BJ (cell line): ENCODE results near the genes PRAMEF7, PRAMEF8, PRAMEF33, PRAMEF20 and PRDM2.

DNA sequence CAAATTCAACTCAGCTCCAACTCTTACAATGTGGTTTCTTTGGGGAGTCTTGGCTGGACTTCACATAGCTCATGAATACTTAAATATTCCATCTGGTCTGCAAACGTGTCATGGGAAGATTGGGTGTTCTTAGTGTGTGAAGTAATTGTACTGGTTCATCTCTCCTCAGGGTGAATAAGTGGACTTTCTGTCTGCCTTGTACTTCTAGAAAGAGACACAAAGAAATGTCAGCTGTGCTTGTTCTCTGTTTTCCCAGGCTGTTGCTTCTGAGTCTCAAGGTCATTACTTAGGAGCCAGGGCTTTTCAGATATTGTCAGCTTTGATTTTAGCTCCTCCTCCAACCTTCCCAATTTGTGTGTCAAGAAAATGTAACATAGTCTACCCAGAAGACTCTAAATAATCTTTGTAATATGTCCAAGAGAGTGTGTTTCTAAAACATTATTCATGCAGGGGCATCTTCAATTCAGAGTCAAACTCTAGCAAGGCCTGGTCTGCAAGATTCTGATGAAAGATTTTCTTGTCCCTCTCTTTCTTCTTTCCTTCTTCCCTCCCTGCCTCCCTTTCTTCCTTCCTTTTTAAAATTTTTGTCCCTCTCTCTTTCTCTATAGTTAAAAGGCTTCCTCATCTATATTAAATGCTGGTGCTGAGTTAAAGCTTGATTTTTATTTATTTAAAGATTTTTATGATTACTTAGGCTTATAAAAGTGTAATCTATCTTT is 106.8 kb downstream of the VPS13D start:
- CAGE, long polyA plus RNA: no peak
- RRBS: no CpG with 5 or more reads among the region's 1 CpG

GRCh38 chr1:12345314-12345852 is 115.6 kb downstream of the VPS13D start:
- CAGE, long polyA plus RNA: no peak
- RRBS: no CpG with 5 or more reads among the region's 5 CpGs

DNA sequence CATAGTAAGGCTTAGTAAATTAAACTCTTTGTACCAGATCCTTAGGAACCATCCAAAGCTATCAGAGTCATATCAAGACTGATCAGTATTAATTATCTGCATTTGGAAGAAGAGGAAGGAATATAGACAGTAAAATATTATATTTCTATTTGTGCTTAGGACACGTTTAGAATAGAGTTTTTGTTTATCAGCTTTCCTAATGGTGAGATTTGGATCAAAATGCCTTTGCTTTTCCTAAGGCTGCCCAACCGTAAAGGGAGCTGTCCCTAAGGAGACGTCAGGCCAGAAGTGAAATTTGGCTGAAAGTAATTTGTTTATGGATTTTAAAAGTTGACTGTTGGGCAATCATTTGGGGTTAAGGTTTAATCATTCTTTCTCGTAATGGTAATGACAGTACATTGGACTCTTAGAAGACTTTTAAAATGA is 160.5 kb downstream of the DHRS3 start:
- CAGE, long polyA plus RNA: no peak
- RRBS: no CpG with 5 or more reads among the region's 4 CpGs

GRCh38 chr1:12518886-12519562 is 99.0 kb downstream of the DHRS3 start:
- CAGE, long polyA plus RNA: no peak
- RRBS: no CpG with 5 or more reads among the region's 17 CpGs

DNA sequence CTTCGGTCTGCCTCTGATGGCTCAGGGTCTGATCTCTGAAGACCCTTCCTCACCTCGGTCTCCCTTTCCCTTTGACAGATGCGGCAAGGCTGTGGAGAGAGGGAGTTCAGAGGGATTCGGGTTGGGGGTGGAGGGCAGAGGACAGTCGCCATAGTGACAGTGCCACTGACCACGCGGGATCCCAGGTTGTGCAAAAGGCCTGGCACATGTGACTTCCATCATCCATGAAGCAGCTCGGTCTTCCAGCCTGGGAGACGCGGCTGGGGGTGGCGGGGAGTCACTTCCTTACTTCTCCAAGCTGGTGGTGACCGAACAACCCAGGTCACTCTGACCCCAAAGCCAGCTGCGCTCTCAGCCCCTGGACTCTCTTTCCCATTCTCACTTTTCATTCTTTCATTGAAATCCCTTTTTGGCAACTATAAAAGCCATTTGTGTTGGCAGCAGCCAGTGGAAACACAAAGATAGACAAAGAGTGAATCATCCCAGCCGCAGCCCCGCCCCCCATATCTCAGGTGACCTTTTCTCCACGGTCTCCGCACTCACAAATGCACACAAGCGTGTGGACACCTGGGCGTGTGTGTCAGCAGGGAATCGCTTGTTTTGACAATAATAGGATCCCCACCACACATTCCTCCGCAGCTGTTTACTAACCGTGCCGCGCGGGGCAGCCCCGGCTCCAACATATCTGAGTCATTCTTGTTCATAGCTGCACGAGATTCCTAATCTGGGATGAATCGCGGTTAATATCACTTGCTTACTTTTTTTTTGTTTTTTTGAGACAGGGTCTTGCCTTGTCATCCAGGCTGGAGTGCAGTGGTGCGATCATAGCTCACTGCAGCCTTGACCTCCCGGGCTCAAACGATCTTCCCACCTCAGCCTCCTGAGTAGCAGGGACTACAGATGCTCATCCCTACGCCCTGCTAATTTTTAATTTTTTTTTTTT is 68.3 kb downstream of the DHRS3 start:
- CAGE, long polyA plus RNA: no peak
- RRBS: no CpG with 5 or more reads among the region's 33 CpGs

GRCh38 chr1:12578496-12579232 is 39.3 kb downstream of the DHRS3 start:
- CAGE, long polyA plus RNA: no peak
- RRBS: 95% methylated on average over 4 of the region's 22 CpGs

GRCh38 chr1:12608367-12608986 is 9.5 kb downstream of the DHRS3 start:
- CAGE, long polyA plus RNA: no peak
- RRBS: no CpG with 5 or more reads among the region's 4 CpGs

- CAGE, long polyA plus RNA: no peak
- RRBS: no CpG with 5 or more reads among the region's 9 CpGs
These were observed 13.7 kb downstream of the AADACL4 start for GRCh38 chr1:12657432-12658072.

- CAGE, long polyA plus RNA: no peak
- RRBS: no CpG with 5 or more reads among the region's 1 CpG
These were observed at the start of gene PRAMEF7 for GRCh38 chr1:12916370-12916707. Gene PRAMEF7, plus strand, starts transcription at chr1:12916610.

DNA sequence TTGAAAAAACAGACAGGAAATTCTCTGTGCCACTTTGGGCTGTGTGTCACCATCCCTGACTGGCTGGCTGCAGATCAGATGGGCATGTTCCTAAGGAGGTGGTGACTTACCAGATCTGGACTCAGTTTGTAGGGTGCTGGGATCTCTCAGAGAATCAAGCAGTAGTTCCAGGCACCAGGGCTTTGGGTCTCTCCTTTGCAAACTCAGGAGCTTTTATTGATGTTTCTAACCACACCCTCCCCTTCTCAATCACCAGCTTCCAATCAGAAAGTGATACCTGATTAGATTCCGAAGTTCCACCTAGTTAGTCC is at the start of gene PRAMEF8:
Gene PRAMEF8, minus strand, starts transcription at position 151 of the 311 bp plus-strand sequence.
- CAGE, long polyA plus RNA: no peak
- RRBS: no CpG with 5 or more reads among the region's 1 CpG

- CAGE, long polyA plus RNA: no peak
- RRBS: no CpG with 5 or more reads among the region's 1 CpG
These were observed at the start of gene PRAMEF33 for GRCh38 chr1:13303303-13303733. Gene PRAMEF33, plus strand, starts transcription at chr1:13303539.

DNA sequence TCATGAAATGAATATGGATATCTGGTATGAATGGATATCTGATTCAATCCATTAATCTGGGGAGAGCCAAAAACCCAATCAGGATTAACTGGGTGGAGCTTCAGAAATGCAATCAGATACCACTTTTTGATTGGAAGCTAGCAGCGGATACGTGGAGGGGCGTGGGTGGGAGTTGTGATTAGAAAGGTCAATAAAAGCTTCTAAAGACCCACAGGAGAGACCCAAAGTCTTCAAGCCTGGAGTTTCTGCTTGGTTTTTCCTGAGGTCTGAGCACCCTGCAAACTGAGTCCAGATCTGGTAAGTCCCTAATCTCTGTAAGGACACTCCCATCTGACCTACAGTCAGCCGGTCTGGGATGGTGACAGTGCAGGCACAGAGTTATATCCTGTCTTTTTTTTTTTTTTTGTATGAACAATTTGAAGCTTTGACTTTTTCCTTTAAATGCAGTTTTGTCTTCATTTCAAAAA is at the start of gene PRAMEF20:
Gene PRAMEF20, plus strand, starts transcription at position 220 of the 467 bp plus-strand sequence.
- CAGE, long polyA plus RNA: no peak
- RRBS: no CpG with 5 or more reads among the region's 4 CpGs

GRCh38 chr1:13505018-13505409 is 8.8 kb downstream of the LRRC38 start:
- CAGE, long polyA plus RNA: no peak
- RRBS: 29% methylated on average over 2 of the region's 8 CpGs

DNA sequence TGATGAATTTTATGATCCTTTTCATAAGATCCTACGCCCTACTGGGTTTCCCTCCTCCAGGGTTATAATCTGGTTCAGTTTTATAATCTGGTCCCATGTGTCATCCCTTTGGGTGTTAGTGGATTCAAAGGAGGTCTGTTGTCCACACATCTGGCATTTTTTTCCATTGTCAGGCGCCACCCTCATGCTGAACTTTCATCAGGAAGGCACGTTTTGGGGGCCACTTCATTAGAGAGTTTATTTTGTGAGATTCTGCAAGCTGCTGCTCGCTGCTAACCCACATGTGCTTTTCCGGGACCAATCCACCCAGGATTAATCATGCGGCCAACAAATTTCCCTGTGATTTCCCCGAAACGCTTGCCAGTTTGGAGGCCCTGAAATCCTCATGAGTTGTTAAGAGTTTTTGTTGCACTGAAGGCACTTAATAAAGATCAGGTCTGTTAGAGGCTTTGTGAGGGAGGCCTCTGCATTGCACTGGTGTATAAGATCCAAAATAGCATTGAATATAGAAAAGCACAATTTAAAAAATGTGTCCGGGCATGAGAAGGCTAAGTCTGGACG is 2.3 kb downstream of the PDPN start:
- CAGE, long polyA plus RNA: no peak
- RRBS: no CpG with 5 or more reads among the region's 10 CpGs

GRCh38 chr1:13699878-13700755 is at the start of gene PRDM2:
Gene PRDM2, plus strand, starts transcription at chr1:13700188.
- CAGE, long polyA plus RNA: no peak
- RRBS: 2% methylated on average over 57 of the region's 115 CpGs

- CAGE, long polyA plus RNA: no peak
- RRBS: no CpG with 5 or more reads among the region's 6 CpGs
These were observed 2.8 kb downstream of the PRDM2 start for GRCh38 chr1:13702714-13703237.

DNA sequence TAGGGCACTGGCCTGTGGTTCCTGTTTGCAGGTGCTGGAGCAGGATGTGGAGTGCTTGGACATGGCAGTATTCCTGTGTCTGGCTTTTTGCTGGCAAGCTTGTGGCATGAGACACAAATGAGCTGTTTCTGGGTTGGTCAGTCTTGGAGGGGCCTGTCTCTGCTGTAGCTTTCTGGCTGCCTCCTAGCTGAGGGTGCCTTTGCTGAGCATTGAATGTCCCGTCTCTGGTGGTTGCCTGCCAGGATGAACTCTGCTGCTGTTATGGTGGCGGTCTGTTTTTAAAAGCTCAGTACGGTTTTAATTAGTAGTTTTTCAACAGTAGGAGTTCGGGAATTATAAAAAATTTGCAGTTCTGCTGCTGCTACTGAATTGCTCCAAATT is 54.8 kb downstream of the PRDM2 start:
- CAGE, long polyA plus RNA: no peak
- RRBS: no CpG with 5 or more reads among the region's 4 CpGs

DNA sequence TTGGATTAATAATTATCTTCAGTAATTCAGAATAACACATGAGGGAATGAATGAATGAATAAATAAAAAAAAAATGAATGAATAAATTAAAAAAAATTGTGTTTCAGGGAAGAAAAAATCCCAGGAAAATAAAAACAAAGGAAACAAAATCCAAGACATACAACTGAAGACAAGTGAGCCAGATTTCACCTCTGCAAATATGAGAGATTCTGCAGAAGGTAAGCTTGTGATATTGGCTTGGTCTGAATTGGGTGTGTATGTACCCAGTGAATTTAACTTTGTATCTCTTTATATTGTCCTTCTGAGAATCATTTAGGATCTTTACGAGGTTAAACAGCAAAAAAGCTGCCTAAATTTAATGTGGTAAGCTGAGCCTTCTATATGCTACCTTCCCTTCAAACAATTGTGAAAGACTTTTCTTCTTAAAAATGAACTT is 73.0 kb downstream of the PRDM2 start:
- CAGE, long polyA plus RNA: no peak
- RRBS: no CpG with 5 or more reads among the region's 1 CpG

- CAGE, long polyA plus RNA: no peak
- RRBS: no CpG with 5 or more reads among the region's 14 CpGs
These were observed 78.4 kb downstream of the PRDM2 start for GRCh38 chr1:13778161-13778939.

- CAGE, long polyA plus RNA: no peak
- RRBS: no CpG with 5 or more reads among the region's 21 CpGs
These were observed 90.2 kb downstream of the PRDM2 start for GRCh38 chr1:13789738-13790965.